Endothelial cell (in vitro differentiated cells): Measurements from ENCODE around the genes AP5B1, EFEMP2, DRAP1, RAB1B and TMEM151A.

GRCh38 chr11:65780639-65781156, at the start of gene AP5B1:
AP5B1 (minus strand) TSS chr11:65780976.
- PRO-cap: unidirectional peak, plus-strand start at chr11:65780703; bidirectional peak, plus-strand start at chr11:65781040, minus-strand start at chr11:65780935

DNA sequence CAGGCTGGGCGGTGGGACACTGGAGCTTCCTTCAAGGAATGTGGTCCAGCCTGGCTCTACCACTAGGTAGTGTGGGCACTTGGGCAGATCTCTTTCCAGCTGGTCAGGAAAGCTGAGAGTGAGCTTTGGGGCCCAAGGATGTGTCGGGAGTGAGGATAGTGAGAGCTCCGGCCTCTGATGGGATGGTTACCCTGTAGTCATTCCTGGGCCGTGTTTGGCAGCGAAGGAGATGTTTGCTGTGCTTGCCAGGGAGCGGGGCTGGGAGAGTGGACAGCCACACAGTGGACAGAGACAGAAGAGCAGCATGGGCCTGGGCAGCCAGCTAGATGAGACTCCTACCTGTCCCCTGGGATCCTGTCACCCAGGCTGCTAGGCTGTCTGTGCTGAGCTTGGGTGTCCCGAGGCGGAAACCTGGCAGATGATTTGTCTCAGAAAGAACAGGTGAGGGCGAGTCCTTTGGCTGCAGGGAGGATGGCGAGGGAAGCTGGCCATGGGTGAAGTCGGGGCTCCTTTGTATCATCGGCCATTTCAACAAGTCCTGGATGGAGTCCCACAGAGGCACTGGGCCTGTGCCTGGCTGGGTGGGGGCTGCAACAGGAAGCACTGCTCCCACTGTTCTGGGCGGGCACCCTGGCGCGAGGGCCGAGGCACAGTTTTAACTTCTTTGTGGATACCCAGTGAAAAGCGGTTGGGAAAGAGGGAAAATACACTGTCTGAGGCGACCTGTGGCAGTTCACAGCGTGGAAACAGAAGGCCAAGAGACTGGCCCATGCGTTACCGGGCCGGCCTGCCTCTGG, 3.8 kb downstream of the OVOL1 start:
- PRO-cap: no peak

GRCh38 chr11:65871717-65871940, 971 bp downstream of the EFEMP2 start:
- PRO-cap: no peak

GRCh38 chr11:65872421-65873251, at the start of gene EFEMP2:
EFEMP2 (minus strand) TSS chr11:65872800.
- PRO-cap: bidirectional peak, plus-strand start at chr11:65872741, minus-strand start at chr11:65872732; bidirectional peak, plus-strand start at chr11:65872907, minus-strand start at chr11:65872802

- PRO-cap: no peak
Measured at GRCh38 chr11:65896351-65897256, 3.6 kb downstream of the FOSL1 start.

GRCh38 chr11:65919176-65920340, at the start of gene DRAP1:
DRAP1 (plus strand) TSS chr11:65919426.
- PRO-cap: bidirectional peak, plus-strand start at chr11:65919437, minus-strand start at chr11:65919034

DNA sequence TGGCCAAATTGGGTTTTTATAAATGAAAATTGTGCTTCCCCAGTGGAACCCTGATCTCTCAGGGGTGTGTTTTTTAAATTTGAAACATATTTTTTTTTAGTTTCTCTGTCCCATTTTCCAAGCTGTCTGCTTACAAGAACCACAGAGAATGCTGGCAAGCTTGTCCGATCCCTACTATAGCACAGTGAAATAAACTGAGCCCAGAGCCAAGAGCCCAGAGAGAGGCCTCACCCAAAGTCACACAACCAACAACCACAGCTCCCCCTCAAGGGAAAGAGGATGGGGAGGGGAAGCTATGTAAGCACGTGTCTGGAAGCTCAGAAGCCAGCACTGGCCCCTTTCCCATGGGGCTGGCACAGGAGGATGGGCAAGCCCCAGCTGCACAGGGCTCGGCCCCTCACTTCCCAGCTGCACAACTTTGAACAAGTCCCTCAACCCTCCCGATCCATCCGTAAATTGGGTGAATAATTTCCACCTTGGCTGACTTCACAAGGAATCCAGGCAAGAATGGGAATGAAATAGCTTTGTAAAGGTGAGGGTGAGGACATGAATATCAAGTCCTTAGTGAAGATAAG, 3.2 kb upstream of the SART1 start:
- PRO-cap: no peak

DNA sequence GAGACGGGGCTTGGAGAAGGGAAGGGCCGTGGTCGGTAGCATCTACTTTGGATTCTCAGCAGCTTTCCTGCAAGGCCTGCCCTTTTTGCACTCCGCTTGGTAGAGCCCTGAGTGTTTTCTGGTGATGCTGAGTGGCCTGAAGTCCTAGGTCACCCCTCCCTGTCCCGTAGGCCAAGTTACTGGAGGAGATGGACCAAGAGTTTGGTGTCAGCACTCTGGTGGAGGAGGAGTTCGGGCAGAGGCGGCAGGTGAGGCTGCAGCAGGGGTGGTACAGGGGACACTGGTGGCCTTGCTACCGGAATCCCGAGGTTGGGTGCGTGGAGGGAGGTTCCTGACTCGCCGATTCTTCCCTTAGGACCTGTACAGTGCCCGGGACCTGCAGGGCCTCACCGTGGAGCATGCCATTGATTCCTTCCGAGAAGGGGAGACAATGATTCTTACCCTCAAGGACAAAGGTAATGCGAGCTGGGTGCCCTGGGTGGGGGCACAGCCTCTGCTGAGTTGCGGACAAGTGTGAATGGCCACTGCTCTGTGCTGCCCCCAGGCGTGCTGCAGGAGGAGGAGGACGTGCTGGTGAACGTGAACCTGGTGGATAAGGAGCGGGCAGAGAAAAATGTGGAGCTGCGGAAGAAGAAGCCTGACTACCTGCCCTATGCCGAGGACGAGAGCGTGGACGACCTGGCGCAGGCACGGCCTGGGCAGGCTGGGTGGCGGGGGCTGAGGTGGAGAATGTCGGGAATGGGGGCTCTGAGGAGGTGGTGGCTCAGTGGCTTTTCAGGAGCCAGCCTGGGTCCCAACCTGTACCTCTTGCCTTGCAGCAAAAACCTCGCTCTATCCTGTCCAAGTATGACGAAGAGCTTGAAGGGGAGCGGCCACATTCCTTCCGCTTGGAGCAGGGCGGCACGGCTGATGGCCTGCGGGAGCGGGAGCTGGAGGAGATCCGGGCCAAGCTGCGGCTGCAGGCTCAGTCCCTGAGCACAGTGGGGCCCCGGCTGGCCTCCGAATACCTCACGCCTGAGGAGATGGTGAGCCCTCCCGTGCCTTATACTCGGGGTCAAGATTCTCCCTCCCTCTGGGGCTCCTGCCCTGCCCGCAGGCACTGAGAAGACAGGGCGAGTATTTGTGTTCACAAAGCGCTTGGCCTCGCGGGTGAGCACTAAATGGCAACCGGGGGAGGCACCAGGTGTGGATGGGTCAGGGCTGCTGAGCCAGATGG, 4.4 kb downstream of the SART1 start:
- PRO-cap: no peak

GRCh38 chr11:65968057-65969468, 7.0 kb downstream of the SART1 start:
- PRO-cap: no peak

DNA sequence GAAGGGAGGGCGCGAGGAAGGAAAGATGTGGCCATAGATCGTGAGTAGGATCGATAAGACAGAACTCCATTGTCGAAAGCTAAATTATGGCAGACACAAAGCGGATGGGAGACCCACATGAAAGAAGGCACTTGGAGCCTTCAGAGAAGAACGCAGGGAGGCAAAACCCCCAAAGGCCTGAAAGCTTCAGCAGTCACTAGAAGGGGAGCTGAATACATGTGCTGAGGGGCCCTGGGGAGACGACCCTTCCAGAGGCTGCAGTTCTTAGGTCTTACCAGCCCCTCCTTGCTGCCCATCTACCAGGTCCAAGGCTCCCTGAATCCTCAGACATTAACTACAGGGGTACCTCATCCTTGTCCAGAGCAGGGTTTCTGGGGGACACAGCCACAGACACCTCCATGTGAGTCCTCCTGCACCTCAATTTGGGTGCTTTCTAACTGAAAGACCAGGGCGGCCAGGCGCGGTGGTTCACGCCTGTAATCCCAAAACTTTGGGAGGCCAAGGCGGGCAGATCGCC, 13.8 kb downstream of the EIF1AD start:
- PRO-cap: no peak

- PRO-cap: no peak
Measured at GRCh38 chr11:66063220-66063946, 6.7 kb upstream of the PACS1 start.

- PRO-cap: no peak
Measured at GRCh38 chr11:66067660-66068332, 2.3 kb upstream of the PACS1 start.

GRCh38 chr11:66069330-66069957, 628 bp upstream of the PACS1 start:
- PRO-cap: unidirectional peak, plus-strand start at chr11:66069677; bidirectional peak, plus-strand start at chr11:66069803, minus-strand start at chr11:66069863

GRCh38 chr11:66108171-66108844, 38.2 kb downstream of the PACS1 start:
- PRO-cap: no peak

GRCh38 chr11:66261323-66262169, 4.0 kb downstream of the KLC2 start:
- PRO-cap: no peak

DNA sequence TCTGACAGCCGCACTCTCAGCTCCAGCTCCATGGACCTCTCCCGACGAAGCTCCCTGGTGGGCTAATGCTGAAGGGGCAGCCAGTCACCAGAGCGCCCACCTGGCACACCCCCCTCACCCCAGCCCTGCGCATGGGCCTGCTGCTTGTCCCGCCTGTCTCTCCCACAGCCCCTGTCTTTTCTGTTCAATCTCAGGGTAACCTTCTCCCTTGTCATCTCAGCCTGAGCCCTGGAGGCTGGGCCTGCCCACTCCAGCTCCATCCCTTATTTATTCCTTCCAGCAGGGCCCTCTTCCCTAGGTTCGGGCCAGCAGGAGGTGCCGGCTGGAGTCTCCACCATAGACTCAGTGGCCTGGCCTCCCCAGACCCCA, 1.6 kb upstream of the RAB1B start:
- PRO-cap: no peak

DNA sequence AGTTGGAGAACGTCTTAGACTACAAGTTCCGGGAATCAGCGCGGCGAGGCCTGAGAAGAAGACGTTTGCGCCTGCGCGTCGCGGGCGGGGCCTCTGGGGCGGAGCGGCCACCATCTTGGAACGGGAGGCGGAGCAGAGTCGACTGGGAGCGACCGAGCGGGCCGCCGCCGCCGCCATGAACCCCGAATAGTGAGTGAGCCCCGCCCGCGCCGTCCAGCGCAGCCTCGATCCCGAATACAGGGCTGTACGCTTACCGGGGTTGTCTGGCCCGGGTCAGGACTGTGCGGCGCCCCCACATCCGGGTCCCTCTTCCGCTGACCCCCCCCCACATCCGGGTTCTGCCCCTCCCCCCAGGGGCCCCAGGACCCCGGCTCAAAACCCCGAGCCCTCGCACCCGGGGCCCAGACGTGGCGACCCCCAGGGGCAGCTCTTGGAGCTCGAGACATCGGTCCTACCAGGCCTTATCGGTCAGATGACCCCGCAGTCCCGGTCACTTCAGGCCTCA, at the start of gene RAB1B:
Gene RAB1B, plus strand, starts transcription at position 135 of the 505 bp plus-strand sequence.
- PRO-cap: bidirectional peak, plus-strand start at position 113 of the sequence, minus-strand start outside the sequence

DNA sequence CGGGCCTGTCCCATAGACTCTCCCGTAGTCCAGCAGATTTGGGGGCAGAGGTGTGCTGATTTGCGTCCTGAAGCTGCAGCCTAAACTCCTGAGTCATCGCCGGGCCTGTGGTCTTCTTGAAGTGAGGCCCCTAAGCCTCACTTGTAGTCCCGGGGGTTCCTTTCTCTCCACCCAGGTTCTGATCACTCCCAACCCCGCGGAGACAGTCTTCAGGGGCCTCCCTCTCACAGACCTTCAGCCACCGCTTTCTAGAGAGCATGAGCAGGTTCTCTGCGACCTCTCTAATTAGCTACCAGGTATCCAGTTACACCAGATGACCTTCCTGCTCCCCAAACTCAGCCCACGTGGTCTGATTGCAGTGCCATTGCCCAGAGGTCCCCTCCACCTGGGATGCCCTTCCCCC, 987 bp upstream of the YIF1A start:
- PRO-cap: no peak

- PRO-cap: no peak
Measured at GRCh38 chr11:66291405-66292651, at the start of gene TMEM151A. TMEM151A (plus strand) TSS chr11:66291894.

- PRO-cap: no peak
Measured at GRCh38 chr11:66360058-66361100, 11.2 kb downstream of the SLC29A2 start.